Daoy (cell line): ENCODE measurements around the genes BTBD7, IFI27L1 and SERPINA1.

GRCh38 chr14:92993065-92994073 lies 70.4 kb downstream of the CHGA start:
- RAMPAGE, long total RNA: no peak

DNA sequence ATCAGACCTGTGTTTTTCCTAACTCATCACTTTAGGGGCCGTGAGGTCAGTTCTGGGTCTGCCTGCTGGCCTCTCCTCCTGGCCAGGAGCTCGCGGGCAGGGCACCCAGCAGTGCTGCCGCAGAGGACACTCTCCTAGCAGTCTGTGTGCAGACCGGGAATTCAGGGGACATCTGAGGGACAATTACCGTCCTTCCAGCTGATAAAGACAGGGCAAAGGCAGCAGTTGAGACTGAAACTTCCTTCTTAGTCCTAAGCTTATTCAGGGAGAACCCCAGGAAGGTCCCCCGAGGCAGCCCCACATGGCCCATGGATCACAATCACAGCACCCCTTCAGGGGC lies 89.6 kb downstream of the CHGA start:
- RAMPAGE, long total RNA: no peak

DNA sequence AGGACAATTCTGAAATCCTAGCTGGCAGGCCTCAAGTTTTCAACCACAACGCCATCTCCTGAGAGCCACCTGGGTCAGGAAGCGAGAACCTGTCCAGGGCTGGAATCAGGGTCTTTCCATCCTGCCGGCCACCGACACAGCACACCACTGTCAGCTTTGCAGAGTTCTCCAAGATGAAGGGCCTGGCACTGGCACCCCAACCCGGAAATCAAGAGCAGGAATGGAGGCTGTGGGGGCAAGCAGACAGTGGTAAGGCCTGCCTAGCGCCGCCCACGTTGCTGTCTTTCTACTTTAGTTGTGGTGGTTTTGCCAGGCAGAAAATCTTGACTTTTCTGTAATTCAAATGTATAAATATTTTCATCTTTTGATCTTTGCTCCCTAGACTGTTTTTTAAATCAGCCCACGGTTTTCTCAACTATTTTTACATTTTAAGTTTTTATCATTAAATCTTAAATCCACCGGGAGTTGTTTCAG lies 90.6 kb downstream of the ITPK1 start:
- RAMPAGE, long total RNA: no peak

DNA sequence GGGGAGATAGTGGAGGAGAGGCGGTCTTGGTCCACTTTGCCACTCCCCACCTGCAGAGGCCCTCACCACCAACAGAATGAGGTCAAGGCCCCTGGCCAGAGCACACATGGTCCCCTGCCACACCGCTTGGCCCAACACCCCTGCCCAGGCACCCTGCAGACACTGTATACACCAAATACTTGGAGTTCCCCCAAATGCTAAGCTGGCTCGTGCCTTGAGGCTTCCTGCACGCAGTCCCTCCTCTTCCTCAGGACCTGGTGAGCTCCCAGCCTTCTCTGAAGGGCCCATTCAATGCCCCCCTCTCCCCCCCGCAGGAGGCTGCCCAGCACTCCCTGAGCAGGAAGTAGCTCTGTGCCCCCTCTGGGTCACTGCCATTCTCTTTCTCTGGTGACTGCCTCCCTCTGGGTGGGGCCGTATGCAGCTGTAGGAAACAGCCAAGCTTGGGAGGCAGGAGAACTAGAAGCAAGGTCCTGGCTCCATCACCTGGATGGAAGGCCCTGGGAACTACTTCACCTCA lies 75.3 kb downstream of the ITPK1 start:
- RAMPAGE, long total RNA: no peak

GRCh38 chr14:93044139-93044562 lies 71.6 kb downstream of the ITPK1 start:
- RAMPAGE, long total RNA: no peak

DNA sequence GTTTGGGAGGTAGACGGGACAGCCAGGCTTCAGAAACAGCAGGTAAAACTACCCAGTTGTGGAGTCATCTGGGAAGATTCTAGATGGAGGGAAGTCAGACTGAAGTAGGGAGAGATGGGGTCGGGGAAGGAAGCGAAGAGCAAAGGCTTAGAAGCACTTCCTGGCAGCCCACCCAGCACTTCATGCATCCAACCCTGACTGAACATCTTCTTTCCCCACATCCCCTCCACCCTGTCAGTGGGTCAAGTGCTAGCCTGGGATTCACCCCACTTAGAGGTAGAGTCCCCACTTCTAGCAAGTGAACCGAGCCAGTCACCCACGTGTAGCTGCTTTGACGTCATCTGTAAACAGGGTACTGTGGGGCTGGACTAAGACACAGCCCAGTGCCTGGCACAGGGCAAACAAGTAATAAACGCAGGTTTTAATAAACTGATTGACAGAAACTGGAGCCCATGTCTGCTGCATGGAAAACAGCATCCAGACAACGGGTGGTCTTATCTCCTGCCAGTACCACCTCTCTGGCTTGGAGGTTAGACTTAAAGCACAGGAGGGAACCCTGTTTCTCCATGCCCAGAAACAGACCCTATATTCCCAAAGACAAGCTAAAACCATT lies 61.7 kb downstream of the ITPK1 start:
- RAMPAGE, long total RNA: no peak

- RAMPAGE, long total RNA: no peak
Measured at GRCh38 chr14:93090901-93091542, 24.7 kb downstream of the ITPK1 start.

DNA sequence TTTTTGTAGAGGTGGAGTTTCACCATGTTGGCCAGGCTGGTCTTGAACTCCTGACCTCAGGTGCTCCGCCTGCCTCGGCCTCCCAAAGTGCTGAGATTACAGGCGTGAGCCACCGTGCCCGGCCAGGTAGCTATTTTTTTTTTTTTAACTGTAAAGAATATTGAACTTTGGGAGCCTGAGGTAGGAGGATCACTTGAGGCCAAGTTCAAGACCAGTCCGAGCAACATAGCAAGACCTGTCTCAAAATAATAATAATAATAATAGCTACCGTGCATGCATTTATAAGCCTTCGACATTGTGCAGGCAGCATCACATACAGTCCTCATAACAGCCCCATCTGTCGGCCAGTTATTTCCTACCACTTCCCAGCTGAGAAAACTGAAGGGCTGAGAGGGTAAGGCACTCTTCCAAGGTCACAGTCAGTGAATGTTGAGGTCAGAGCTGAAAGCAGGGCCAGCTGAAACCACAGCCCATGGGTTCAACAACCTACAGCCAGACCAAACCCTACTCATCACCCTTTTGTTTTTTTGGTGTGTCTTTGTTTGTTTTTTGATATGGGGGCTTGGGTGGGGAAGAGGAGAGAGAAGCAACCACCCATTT lies 16.7 kb upstream of the ITPK1 start:
- RAMPAGE, long total RNA: no peak

DNA sequence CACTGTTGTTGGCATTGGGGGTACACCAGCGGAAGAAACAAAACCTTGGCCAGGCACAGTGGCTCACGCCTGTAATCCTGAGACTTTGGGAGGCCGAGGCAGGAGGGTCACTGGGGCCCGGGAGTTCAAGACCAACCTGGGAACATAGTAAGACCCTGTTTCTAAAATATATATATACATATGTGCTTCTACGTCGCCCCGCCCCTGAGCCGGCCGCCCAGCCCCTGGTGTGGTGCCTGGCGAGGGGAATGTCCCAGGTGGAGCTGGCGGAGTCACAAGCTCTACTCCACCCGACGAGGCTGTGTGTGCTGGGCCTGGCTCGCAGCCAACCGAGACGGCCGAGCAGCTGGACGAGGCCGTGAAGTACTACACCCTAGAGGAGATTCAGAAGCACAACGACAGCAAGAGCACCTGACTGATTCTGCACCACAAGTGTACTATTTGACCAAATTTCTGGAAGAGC lies 22.1 kb upstream of the ITPK1 start:
- RAMPAGE, long total RNA: no peak

- RAMPAGE, long total RNA: no peak
Measured at GRCh38 chr14:93269360-93270299, 62.6 kb downstream of the UBR7 start.

- RAMPAGE, long total RNA: no peak
Measured at GRCh38 chr14:93332703-93333645, at the start of gene BTBD7. BTBD7 (minus strand) TSS chr14:93333036.

DNA sequence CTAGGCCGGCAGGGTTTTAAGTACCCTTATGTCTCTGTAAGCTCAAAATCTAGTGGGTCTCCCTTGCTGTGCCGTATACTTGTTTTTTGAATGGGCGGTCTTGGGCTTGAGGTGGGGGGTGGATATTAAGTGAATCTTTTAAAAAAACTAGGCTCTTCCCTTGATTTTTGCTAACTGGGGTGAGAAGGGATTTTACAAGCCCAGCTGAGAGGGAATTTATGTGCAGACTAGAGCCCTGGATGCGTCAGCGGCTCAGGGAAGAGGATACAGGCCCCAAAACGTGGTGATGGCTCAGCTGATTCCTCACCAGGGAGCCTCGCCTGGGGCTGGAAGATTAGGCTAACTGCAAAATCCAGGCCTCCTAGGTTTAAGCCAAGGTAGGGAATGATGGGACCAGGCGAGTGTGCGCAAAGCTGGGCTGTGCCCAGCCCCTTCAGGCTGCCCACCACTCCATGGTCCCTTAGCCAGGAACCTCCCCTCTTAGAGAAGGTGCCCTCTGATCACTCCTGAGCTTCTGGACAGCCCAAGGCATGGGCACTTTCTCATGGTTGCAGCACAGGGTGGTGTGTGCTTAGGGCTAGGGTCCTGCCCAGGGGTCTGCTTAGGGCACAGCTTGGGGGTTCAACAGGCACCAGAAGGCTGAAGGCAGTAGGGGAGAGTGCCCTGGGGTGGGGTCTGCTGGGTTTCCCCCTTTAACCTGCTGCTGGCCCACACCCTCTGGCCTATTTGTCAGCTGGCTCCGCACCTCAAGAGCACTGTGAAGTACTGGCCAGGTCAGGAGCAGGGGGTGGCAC lies 69.1 kb downstream of the PRIMA1 start:
- RAMPAGE, long total RNA: no peak

DNA sequence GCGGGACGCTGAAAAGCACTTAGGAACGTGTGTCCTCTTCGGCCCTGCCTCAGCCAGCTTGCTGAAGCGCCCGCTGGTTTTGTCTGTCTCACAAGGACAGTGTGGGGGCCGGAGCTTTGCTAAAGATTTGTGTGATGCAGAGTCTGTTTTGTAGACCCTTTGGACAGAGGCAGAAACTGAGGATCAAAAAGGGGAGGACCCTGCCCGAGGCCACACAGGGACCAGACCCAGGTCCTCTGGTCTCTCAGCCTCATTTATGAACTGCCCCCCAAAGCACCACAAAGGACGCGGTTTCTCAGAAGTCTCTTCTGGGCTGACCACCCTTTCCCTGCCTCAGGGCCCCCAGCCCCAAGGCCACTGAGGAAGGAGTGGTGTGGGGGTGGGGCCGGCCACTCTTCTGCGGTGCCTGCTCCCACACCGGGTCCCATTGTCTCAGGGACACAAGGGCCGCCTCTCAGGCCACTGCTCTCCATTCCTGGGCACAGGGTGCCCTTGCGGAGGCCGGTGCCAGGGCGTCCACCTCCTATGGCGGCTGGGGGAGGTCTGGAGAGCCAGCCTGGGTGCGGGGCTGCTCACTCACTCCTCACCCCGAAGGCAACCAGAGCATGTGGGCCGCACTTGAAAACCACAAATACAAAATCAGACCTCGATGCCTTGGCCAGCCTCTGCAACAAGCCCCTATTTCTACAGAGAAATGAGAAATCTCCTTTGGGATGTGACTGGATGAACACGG lies 44.2 kb downstream of the PRIMA1 start:
- RAMPAGE, long total RNA: no peak

DNA sequence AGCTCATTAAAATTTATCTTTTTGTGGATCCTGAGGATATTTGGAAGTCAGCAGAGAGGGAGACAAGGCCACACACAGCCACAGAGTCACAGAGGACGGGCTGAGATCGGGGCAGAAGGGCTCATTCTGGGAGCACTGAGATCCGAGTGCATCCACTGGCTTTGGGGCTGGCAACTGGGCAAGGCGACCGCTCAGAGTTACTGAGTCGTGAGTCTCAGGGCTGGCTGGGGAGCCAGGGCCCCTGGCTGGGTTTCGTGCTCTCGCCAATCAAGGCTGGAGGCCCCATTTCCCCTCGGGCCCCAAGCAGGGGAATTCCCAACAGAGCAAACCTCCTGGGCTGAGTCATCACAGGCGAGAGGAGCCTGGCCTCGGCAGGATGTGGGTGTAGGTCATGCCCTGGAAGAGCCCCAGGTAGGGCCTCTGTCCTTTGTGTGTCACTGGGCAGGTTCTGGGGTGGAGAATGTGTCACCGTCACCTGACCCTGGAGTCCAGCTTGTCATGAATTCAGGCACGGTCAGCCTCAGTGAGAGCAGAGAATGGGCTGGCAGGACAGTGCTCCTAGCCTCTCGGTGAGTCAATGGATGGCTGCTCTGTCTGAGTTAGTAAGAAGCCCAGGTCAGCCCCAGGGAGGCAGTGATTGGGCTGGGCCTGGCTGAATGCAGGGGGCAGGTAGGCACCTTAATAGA lies 17.0 kb downstream of the ASB2 start:
- RAMPAGE, long total RNA: no peak

DNA sequence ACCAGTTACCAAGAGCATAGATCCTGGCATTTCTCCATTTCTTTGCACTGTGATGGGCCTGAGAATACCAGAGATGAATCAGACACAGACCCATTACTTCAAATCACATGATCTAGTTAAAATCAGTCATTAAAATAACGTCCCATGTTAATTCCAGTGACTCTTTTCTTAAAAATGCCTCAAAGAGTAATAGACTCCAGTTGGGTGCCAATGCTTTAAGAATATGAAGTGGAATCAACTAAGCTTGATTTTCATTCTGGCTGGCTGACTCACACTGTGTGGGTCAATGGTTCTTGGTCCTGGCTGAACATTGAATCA lies 11.1 kb downstream of the ASB2 start:
- RAMPAGE, long total RNA: no peak

DNA sequence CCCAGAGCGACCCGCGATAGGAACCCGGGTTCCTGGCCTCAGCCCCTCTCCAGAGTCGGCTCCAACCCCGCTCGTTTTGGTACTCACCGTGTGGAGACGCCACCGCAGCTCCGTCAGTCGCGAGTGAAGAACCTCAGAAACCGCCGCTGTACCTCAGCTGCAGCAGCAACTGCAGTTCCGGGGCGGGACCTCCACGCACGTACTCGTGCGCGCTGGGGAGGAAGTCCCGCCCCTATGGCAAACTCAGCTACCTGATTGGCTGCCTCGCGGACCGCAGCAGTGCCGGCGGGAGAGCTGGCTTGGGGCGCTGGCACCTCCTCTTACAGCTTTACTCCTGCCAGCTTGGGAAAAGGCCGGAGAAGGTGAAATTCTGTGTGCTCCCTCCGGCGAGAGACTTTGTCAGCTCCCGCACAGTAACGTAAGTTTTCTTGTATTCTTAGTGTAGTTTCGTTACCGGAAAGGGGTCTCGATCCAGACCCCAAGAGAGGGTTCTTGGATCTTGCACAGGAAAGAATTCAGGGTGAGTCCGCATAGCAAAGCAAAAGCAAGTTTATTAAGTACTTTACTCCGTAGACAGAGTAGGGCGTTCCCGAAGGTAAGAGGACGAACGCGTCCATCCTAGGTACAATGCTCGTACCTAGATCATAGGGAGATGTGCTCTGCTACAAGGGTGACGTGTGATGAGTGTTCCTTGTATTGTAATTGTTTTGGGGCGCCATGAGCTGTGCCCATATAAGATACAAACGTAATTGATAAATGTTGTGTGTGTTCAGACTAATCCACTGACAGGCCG lies at the start of gene IFI27L1:
Gene IFI27L1, plus strand, starts transcription at position 279 of the 793 bp plus-strand sequence.
- RAMPAGE, long total RNA: no peak

DNA sequence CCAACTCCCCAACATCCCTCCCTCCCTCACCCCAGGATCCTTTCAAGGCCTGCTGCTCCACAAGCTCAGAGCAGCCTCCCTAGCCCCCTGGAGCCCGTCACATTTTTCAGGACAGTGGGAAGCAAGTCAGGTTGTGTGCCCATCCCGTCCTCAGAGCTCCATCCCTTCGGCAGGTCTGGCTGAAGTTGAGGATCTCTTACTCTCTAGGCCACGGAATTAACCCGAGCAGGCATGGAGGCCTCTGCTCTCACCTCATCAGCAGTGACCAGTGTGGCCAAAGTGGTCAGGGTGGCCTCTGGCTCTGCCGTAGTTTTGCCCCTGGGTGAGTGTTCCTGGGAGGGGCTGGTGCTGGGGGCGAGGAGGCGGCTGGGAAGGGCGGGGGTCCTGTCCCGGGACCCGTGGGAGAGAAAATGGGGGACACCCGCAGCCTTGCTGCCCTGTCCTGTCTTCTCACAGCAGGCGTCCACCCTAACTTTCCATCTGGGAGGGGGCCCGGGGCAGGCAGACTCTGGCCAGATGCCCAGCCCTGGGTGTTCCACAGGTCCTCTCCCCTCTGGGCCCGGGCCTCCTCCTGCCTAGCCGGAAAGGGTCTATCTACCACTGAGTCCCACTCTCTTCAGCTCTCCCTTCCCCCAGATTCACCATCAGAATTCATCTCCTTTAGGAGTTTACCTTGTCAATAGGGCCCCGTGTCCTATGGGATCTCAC lies 17.8 kb downstream of the IFI27L2 start:
- RAMPAGE, long total RNA: no peak

- RAMPAGE, long total RNA: no peak
Measured at GRCh38 chr14:94377008-94378109, 11.0 kb downstream of the SERPINA1 start.

- RAMPAGE, long total RNA: no peak
Measured at GRCh38 chr14:94380534-94381398, 7.6 kb downstream of the SERPINA1 start.

- RAMPAGE, long total RNA: no peak
Measured at GRCh38 chr14:94387886-94389323, at the start of gene SERPINA1. SERPINA1 (minus strand) TSS chr14:94388602.